Colonic mucosa (tissue), 1 donor: ENCODE data around the genes KRTAP10-10 and TSPEAR.

DNA sequence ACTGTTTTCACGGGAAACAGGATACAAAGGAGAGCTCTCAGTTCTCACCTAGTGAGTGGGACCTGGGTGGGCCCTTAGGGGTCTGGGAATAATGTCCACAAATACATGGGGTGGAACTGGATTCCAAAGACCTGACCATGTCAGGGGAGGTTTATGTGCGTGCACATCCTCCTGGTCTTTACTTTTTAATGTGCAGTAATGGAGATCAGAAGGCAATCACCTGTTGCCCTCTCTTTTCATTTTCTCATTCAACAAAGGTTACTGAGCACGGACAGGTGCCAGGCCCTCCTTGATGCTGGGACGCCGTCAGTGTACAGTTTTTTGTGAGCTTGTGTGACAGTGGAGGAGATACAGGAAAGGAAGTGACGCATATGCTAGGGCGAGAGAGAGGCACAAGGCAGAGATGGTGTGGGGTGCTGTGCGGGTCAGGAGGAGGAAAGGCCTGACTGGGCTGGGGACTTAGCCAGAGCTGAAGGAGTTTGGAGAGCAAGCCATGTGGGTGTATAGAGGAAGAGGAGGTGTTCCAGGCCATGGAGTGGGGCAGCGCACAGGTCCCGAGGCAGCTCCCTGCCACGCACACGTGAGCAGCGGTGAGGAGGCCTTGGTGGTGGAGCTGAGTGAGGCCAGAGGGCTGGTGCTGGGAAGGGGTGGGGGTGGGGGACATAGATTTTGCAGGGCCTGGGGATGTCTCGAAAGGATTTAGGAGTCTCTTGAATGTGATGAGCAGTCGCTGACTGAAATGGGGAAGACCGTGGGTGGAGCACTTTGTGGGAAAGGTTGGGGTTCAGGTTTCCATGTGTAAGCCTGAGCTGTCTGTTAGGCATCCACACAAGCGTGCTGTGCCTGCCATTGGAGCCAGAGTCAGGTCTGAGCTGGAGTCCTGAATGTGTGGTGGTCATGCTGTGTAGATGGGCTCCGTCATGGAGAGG, 45.9 kb downstream of the TRAPPC10 start:
- PRO-cap: bidirectional peak, plus-strand start at position 400 of the sequence, minus-strand start at position 315 of the sequence

DNA sequence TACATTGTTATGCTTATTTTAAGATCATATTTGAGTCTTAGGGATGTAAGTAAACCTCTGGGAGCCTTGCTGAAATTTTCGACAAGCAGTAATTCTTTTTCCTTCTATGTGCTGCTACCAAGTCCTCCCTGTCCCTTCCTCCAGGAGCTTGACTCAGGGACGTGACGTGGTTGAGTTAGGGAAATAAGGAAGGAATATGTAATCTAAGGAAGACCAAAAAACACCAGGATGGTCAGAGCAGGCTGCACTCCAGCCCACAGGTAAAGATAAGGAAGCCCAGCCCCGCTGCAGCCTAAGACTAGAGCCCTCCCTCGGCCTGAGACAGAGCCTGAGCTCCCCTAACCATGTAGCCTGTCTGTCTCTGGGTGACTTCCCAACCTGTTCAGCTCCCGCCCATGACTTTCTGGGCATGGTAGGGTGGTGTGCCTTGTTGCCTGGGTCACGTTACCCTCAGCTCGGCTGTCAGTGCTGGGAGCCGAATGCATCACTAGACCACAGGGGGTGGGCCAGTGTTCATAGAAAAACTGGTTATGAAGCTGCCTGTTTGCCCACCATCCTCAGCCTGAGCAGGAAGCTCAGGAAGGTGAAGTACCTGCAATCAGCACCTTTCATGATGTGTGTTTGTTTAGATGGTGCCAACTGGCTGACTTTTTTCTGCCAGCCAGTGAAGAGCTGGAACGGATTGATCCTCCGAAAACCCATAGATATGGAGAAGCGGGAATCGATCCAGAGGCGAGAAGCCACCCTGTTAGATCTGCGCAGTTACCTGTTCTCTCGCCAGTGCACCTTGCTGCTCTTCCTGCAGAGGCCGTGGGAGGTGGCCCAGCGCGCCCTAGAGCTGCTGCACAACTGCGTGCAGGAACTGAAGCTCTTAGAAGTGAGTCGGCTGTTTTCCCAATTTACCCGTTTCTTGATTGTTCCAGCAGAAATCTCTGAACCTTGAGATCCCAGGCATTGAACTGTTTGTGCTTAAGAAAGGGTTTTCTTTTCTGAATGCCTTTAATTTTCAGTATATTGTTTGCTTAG, 44.0 kb upstream of the PWP2 start:
- PRO-cap: unidirectional peak, minus-strand start at position 502 of the sequence

DNA sequence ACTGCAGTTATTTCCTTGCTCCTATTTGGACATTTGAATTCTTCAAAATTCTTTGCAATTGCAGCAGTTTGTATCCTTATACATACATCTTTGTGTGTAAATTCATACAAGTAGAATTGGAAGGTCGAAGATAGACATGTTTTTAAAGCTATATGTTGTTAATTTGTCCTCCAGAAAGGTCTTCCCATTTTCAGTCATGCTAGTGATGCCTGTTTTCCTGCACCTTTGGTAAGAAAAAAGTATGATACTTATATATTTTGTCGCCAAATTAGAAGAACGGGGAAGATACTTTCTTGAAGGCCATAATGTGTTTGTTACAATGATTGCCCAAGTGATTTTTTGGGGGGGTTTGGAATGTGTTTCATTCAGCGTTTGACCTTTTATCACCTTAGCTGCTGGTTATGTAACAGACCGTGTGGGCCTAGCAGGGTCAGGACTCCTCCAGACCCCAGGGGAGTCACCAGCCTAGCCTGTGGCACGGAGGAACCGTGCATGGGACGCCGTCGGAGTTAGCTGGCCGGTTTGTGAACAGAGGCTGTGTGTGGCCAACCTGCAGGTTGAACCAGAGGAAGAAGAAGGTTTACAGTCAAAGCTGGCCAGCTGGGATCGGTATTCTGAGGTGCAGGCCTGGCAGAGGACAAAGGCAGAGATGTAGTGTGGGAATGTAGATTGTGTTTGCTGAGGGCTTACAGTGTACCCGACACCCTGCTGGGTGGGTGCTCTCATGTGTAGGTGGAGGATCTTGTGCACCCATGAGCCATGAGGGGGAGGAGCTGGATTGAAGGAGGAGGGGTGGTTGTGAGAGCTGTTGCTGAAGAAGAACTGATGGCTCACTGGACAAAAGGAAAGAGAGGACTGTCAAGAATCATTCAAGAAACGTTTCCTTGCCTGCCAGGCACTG, 40.3 kb upstream of the PWP2 start:
- PRO-cap: no peak

GRCh38 chr21:44072956-44073594, 34.1 kb upstream of the PWP2 start:
- PRO-cap: no peak

DNA sequence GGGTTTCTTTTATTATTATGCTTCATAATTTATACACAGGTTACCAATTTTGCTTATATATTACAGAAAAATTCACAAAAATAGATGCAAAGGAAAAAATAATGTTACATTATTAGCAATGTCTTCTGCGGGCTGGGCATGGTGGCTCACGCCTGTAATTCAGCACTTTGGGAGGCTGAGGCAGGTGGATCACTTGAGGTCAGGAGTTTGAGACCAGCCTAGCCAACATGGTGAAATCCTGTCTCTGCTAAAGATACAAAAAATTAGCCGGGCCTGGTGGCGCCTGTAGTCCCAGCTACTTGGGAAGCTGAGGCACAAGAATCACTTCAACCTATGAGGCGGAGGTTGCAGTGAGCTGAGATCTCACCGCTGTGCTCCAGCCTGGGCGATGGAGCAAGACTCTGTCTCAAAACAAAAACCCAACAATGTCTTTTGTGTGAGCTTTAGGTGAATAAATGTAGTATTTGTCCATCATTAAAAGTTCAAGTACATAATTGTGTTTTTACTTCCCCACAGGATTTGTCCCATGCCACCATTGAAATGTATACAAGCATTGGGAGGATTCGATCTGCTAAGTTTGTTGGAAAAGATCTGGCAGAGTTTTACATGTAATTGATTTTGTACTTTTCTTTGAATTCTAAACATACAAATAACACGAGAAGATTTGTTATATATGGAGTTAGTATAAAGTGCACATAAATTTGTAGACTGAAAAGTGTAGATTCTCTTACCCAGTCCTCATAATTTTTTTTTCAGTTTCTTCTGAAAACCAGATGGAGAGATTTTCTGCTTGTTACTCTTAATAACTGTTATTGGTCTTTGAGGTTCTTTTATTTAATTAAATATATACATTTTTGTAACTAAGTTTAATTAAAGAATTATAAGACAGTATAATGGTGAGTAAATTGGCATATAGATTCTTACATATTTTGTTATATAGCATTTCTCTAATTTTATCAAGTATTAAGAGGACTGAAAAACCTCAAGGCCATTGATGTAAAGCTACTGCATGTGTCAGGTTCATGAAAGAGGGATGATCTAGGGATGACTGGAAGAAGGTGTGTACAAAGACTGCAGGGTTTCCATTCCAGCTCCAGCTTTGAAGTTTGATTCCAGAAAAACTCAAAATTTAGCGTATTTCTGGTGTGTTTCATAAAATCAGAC, 29.6 kb upstream of the PWP2 start:
- PRO-cap: no peak

DNA sequence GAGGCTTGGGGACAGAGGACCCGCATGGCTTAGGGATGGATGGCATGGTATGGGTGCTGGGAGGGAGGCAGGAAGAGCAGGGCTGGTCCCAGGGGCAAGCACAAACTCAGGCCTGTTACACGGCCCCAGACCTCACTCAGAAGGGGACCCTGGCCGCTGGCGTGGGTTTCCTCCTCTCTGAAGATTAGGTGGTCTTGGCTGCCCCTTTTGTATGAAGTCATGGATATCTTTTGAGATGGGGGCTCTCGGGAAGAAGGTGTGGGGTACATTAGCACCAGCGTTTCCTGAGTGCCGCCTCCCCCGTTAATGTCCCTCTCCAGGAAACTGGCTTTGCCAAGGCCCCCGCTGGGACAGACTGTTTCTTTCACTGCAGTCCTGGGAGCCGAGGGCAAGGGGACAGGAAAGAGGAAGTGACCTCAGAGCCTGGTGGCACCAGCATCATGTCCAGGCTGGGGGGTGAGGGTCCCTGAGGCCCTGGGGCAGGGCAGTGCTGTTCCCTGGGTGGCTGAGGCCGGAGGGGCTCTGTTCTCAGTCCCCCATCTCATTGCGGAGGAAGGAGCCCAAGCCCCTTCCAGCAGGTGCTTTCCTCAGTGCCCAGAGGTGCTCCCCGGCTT, 5.7 kb downstream of the PFKL start:
- PRO-cap: no peak

GRCh38 chr21:44313371-44314170, 13.7 kb downstream of the PFKL start:
- PRO-cap: no peak

- PRO-cap: unidirectional peak, plus-strand start at chr21:44330324
Observed at GRCh38 chr21:44330225-44330411, 9.1 kb downstream of the CFAP410 start.

- PRO-cap: no peak
Observed at GRCh38 chr21:44369846-44370985, 16.8 kb downstream of the TRPM2 start.

GRCh38 chr21:44456288-44456596, 932 bp downstream of the LRRC3 start:
- PRO-cap: no peak

GRCh38 chr21:44618727-44619455, 7.0 kb downstream of the KRTAP10-8 start:
- PRO-cap: bidirectional peak, plus-strand start at chr21:44619149, minus-strand start at chr21:44619048

- PRO-cap: no peak
Observed at GRCh38 chr21:44637062-44637407, at the start of gene KRTAP10-10. TSS of gene KRTAP10-10 (plus strand) at chr21:44637356.

GRCh38 chr21:44711418-44712156, at the start of gene TSPEAR:
TSS of gene TSPEAR (minus strand) at chr21:44711572.
- PRO-cap: no peak

DNA sequence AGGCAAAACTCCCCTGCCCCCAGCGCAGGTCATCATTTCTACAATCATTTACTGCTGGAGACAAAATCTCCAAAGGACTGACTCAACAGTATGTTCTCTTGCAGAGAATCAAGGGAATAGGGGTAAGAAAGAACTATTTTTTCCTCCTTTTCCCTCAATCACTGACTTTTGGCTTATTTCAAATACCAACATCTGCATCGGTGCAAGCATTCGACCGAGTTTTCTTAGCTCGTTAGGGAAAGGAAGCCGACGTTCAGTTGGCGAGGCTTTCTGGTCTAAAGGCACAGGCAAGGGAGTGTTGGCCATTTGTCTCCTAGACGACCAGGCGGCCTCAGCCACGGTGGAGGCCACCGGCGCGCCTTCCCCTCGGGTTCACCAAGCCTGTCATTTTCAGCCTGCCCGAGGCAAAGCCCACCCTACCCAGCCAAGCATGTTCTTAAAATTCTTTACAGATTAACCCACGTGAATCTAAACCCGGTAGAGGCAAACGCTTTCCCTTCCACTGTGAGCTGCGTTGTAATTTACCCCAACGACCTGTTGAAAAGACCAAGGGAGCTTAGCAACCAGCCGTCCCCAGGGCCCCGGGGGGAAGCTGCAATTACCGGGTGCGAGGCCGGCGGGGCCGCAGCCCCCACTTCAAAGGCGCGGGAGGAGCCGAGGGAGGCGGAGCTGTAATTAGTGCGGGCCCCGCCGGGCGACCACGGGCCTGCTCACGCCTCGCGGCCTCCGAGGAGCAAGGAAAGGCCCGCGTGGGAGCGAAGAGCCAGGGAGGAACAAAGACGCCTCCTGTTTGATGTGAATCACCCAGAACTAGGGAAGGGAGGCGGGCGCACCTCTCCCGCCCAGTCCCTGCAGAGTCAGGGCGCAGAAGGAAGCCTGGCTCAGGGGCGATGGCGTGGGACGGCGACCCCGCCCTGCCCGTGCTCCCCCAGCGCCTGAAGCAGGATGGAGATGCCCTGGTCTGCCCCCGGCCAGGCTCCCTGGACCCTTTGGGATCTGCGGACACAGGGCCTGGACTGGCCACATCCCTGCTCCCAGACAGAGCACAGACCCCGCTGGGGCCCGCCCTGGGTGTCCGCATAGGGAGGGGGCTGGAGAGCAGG, 11.9 kb upstream of the TSPEAR start:
- PRO-cap: no peak

GRCh38 chr21:44773544-44774292, 27.9 kb downstream of the UBE2G2 start:
- PRO-cap: no peak

- PRO-cap: no peak
Observed at GRCh38 chr21:44853513-44854145, 19.9 kb downstream of the PTTG1IP start.

GRCh38 chr21:44878504-44879085, 5.1 kb upstream of the PTTG1IP start:
- PRO-cap: unidirectional peak, minus-strand start at chr21:44878834

DNA sequence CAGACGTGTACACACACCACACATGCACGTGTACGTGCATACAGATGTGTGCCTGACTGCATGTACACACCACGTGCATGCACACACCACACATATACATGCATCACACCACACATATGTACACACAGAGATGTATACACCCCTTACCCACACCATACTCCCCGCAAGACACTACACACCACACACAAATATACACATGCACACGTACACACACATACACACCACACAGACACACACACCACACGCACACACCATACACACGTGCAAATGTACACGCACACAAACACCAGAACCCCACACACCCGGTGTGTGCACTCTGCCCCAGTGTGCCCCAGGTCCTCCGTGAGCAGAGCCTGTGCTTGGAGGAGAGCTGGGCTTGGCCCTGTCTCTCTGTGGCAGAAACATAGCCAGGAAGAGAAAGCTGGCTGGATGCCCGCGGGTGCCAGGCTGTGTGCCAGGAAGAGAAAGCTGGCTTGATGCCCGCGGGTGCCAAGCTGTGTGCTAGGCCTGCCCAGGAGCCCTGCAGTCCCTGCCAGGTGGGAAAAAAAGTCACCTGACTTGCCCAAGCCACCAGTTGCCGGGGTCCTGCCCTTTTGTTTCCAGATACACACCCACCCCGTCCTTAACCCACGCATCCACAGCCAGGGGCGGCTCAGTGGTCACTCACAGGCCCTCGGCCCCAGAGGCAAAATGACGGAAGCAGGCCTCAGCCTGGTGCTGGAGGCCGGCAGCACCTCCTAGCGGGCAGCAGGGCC, 9.4 kb downstream of the ITGB2 start:
- PRO-cap: no peak

DNA sequence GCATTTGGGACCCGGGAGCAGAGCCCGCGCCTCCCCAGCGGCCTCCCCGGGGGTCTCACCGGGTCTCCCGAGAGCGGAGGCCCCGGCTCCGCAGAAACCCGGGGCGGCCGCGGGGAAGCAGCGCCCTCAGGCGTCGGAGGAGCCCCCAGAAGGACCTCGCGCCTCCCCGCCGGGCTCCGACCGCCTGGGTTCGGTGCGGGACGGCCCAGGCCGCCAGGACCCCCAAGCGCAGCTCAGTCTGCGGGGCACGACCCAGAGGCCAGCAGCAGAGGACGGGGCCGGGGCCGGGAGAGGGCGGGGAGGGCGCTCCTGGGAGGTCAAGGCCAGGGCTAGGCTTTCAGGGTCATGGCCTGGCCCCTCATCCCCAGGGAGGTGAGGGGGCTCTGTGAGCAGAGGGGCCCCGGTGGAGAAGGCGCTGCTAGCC, 7.1 kb upstream of the SLX9 start:
- PRO-cap: no peak

DNA sequence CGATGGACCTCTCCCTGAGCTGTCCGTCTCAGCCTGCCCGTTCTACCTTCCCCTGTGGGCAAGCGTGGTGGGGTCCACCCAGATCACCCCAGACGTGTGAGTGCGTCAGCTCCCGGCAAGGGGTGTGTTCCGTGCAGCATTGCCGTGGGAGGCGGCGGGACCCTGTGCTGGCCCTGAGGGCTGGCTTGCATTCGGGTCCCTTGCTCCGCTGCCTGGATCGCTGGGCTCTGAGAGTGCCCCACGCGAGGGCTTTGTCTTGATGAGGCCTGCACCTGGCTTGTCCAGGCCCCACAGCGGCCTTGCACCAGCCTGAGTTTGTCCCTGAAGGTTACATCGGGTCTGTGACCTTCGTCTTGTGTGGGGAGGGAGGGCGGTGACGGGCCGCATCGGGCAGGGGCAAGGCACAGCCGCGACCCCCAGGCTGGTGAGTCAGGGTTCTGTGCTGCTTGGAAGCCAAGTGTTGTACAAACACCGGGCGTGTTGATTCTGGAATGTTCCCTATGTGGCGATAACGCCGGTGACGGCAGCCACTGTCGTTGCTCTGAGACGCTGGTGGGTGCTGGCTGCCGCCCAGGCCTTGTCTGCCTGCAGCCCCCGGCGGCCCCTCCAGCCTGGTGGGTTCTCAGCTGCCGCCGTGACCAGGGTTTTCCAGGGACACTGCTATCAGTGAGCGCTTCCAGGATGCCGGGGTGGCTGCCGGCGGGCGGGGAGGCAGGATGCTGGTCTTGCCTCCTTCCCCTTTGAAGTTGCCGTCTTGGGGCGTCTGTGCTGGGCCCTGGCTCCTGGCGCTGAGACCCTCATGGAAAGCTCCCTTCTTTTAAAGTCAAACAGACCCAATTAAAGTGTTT, 42.9 kb downstream of the SLX9 start:
- PRO-cap: no peak